ENCODE data around the gene NR4A2.

DNA sequence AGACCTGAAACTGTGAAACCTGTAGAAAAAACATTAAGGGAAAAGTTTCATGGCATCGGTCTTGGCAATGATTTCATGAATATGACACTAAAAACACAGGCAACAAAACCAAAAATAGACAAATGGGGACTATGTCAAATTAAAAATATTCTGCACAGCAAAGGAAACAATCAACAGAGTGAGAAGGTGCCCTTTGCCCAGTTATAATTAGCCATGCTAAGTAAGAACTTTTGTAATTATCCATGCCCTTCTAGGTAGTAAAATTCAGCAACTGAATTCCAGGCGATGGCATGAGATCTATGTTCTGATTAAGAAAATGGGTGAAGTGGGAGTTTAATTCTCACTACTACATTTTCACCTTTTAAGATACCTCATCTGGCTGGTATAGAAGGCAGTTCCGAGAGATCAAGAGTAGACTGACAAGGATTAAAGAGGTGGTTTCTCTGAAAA is 777.1 kb downstream of the KCNJ3 start:
- RRBS: no CpG with 5 or more reads among the region's 3 CpGs

GRCh38 chr2:156091426-156092666 is 240.7 kb downstream of the NR4A2 start:
- RRBS: no CpG with 5 or more reads among the region's 2 CpGs

DNA sequence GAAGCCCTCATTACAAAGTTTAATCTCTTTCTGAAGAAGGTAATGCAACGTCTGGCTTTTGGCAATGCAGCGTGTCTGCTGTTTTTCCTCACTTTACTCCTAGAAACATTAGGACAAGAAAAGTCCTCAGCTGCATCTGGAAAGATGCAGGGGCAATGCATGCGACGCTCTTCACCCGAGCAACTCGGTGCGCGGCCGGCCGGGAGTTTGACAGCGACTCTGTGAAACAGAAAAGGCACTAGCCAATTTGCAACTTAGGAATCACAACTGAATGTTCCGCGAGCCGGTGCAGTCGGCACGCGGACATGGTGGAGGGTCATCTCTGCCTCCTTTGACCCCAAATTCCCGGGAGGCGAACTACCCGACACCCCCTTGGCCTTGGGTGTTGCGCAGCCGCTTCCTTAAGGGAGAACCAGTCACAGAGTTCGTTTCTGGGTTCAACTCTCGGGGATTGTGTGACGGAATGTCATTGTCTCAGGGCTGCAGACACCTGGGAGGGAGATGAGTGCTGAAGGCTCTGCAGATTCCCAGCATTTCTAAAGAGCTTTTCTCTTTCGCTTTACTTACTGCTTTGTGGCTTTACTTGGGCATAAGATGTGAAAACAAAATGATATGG is 9.8 kb downstream of the NR4A2 start:
- RRBS: 46% methylated on average over 9 of the region's 26 CpGs

GRCh38 chr2:156328008-156328395 is 4.5 kb downstream of the NR4A2 start:
- RRBS: 100% methylated on average over 3 of the region's 19 CpGs

DNA sequence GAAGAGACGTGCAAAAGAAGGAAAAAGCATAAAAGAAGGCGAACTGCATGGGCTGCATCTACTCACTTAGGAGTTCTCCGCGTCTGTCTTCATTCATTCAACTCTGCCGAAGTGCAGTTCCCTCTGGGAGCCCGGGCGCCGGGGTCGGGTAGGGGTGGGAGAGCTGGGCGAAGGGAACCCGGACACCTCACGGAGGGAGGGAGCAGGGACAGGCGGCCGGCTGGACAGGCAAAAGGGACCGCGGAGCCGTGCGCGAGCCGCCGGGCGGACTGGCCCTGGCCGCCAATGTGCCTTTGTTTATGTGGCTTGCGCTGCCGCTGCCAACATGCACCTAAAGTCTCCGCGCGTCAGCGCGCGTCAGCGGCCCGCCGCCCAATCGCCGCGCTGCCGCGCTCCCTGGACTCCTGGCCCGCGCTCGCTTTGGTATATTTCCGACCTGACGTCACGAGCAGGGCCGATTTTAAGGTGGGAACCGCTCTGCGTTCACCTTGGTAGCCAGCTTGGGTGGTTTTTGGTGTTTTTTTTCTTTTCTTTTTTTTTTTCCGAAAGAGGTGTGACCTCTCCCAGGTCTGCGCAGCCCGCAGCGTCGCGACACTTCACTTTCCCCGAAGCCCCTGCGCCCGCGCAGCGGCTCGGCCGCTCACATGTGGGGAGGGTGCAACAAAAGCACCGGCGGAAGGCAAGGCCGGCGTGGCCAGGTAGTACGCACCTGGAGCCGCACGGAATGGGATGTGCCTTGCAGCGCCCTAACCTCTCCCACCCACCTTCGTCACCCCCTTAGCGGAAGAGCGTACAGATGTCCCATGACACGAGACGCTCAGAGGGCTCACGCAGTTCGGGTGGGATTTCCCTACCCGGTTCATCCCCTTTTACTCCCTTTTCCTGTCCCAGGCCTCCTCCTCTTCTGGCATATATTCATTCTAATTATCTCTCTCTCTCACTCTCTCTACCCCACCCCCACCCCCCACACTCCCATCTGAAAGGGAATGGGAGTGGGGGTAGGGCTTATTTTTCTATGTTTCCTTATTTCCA is at the start of gene NR4A2:
Gene NR4A2, minus strand, starts transcription at position 308 of the 1,032 bp plus-strand sequence.
- RRBS: 4% methylated on average over 11 of the region's 77 CpGs

- RRBS: no CpG with 5 or more reads among the region's 4 CpGs
These were observed 2.9 kb upstream of the NR4A2 start for GRCh38 chr2:156335581-156335759.

GRCh38 chr2:156342817-156343247 is 10.3 kb upstream of the NR4A2 start:
- RRBS: no CpG with 5 or more reads among the region's 16 CpGs

DNA sequence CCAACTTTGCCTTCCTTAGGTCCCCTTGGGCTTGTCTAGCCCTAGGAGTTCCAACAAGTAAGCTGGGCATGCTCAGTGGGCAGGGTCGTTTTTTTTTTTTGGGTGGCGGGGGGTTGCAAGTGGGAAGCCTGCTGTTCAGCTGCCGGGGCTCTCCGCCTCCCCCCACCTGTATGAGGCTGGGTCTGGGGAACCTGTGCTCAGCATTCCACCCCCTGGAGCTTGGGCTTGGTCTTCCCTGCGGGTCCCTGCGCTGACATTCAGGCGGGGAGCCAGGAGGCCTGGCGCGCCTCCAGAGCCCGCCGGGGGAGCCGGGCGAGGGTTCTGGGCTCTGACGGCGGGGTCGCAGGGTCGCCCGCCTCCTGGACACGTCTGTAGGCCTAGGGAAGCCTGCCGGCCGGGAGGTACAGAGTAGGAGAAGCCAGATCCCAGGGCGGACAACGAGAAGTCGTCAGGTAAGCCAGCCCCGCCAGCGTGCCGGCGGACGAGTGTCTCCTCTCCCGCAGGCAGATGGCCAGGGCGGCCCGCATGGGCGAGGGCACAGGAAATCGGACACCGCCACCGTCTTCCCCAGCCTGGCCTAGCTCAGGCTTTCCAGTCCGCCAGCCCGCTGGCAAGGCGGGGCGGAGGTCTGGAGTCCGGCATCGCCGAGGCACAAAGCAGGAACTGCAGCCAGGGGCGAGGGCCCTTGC is 682 bp upstream of the GPD2 start:
- RRBS: 1% methylated on average over 13 of the region's 44 CpGs

- RRBS: no CpG with 5 or more reads among the region's 2 CpGs
These were observed 3.2 kb downstream of the GPD2 start for GRCh38 chr2:156439455-156439679.

GRCh38 chr2:156455242-156455741 is 19.1 kb downstream of the GPD2 start:
- RRBS: no CpG with 5 or more reads among the region's 2 CpGs

GRCh38 chr2:156546938-156547505 is 110.8 kb downstream of the GPD2 start:
- RRBS: no CpG with 5 or more reads among the region's 6 CpGs

DNA sequence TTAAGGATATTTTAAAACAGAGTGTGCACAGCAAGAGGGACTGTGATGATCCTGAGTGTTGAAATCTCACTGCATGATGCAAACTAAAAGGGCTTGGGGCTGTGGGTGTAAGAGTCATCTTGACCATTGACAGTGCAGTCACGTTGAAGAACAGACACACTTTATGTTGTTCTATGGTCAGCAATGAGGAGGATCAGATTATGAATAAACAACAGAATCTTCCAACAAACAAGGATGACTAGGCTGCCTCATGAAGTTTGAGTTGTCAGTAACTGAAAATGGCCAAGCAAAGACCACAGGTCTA is 87.2 kb upstream of the GALNT5 start:
- RRBS: no CpG with 5 or more reads among the region's 1 CpG

GRCh38 chr2:157258297-157259144 is 1.0 kb downstream of the GALNT5 start:
- RRBS: no CpG with 5 or more reads among the region's 10 CpGs

DNA sequence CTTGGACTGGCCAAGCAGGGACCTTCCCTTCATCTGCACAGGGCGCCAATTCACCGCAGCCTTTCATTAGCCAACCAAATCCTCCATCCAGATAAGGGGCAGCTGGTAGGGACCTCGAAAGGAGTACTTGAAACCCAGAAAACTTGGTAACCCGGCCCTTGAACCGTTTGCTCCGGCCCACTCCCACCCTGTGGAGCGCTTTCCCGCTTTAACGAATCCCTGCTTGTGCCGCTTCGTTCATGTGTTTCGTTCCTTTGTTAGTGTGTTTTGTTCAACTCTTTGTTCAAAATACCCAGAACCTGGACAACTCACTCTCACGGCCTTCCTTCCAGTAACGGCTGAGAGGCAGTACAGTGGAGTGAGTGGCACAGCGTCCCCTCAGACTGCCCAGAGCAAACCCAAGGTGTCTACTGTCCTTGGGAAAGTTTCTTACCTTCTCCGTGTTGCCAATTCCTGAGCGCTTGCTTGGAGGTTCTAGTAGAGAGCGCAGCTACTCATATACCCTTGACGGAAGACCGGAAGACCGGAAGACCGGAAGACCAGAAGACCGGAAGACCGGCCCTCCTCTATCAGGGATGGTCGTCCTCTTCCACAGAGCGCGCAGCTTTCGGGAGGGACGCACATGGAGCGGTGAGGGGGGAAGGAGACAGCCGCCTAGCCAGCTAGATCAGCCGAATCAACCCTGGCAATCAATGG is 27.0 kb downstream of the ERMN start:
- RRBS: no CpG with 5 or more reads among the region's 32 CpGs

GRCh38 chr2:157404069-157404784 is 39.7 kb downstream of the CYTIP start:
- RRBS: no CpG with 5 or more reads among the region's 3 CpGs

- RRBS: no CpG with 5 or more reads among the region's 4 CpGs
These were observed 32.4 kb downstream of the CYTIP start for GRCh38 chr2:157411432-157411995.

DNA sequence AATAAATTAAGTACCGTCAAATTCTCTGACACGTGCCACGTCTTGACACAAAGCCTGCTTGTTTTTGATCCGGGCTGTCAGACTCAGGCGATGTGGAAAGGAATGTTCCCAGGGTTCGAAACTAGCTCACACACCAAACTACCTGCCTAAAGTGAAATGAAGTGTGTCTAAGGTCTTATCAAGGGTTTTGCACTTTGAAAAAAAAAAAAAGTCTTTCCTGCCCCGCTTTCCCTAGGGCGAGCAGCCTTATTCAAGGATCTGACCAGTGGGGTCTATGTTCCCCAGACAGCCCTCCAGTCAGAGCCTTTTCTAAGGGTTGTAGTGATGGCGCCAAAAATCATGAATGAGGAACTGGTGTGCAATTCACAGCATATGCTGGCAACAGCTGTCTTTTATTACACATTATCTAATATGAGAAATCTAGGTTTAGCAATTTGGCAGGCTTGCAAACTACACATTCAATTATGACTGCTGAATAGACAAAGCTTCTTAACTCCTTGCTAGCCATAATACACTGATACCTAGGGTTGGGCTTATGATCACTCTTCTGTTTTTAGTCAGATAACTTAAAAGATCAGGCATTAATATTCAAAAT is 4.5 kb downstream of the CYTIP start:
- RRBS: no CpG with 5 or more reads among the region's 9 CpGs

DNA sequence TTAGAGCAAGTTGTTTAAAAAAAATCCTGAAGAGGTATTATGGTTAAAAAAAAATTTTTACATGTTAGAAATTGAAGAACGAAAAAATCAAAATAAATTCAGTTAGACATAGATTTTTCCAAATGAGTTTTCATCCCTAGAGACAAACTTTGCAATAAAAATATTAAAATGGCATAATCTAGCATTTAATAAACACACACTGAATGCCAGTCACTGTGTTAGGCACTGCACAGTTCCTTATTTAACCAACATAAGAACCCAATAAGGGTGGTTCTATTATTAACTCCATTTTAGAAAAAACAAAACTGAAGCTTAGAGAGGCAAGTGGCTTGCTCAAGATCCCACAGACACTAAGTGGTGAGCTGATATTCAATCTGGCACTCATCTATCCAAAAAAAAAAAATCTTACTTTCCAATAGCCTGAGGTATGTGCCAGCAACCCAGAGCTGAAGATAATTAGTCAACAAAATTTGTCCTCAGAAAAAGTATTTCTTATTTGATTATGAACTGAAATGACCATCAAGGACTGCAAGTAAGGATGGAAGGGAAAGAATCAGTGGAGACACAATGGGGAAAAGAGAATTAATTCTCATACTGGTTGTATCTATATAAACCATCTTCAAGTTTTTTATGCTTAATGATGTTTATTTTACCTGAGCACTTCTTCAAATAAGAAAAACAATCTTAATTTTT is 795 bp downstream of the CYTIP start:
- RRBS: no CpG with 5 or more reads among the region's 1 CpG

DNA sequence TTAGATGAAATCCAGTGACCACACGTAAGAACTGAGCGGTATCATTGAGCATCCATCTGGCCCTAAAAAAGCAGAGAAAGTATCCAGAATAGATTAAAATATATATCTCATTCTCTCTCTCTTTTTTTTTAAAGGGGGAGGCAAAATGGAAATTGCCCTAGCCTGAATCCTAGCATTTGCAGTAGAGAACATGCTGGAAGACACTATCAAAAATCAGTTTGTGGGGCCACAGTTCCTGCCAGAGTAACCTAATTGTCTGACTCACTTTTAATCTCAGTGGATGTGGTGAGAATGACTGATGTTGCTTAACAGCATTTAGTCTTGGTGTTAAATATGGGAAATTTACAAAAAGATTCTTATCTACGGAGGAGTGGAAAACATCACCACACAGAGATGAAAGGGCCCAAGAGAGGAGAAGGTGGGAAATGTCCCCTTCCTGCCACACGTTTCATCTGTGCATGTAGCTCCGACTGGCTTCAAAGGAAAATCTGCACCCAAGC is 20.3 kb upstream of the CYTIP start:
- RRBS: no CpG with 5 or more reads among the region's 5 CpGs